ENCODE data around the genes CYP4A11, TAL1 and TRABD2B.

- RRBS, 2 experiments, result no CpG with 5 or more reads among the region's 6 CpGs
Measured at GRCh38 chr1:46940682-46941715, at the start of gene CYP4A11. CYP4A11 (minus strand) TSS chr1:46941476.

DNA sequence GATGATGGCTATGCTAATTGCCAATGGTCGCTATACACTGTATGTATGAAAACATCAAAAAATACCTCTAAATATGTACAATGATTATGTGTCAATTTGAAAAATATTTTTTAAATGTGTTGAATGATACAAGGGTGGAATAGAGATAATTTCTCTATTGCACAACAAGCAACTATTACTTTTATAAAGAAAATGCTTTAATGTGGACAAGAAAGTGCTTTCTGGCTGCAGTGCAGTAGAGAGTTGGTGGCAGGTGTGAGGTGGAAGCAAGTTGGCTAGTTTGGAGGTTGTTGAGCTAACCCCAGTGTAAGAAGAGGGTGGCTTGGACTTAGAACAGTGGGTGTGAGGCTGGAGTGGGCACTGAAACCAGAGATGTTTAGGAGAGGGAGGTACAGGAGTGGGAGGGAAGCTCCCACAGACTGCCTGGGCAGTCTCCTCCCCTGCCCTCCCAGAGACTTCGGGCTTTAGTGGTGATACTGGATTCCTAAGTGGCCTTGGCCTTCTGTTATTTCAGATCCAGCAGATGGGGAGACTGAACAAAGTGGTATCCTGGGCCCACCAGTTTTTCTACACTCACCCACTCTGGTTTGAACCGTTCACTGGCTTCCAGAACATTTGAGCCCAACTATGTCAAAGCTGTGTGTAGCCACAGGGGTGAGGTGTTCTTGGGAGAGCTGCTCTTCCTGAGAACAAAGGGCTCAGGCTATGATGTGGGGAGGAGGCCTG is 19.8 kb upstream of the CYP4A11 start:
- RRBS, 2 experiments, result no CpG with 5 or more reads among the region's 3 CpGs

DNA sequence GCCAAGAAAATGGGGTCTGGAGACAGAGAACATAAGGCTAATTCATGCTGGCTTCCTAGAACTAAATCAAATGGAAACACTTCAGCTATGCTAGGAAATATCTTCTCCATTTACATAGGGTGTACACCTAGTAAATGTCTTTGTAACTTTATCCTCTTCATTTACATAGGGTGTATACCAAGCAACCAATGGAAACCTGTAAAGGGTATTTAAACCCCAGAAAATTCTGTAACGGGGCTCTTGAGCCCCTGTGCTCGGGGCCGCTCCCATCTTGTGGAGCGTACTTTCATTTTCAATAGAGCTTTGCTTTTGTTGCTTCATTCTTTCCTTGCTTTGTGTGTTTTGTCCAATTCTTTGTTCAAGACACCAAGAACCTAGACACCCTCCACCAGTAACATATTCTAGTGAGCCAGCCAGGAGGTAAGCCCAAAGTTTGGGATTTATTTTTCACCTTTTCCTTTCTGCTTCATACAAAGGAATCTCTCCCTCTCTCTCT is 19.5 kb upstream of the CYP4X1 start:
- RRBS, 2 experiments, result no CpG with 5 or more reads among the region's 4 CpGs

GRCh38 chr1:47139051-47139320 is 1.7 kb downstream of the CYP4A22 start:
- RRBS, 2 experiments, result no CpG with 5 or more reads among the region's 2 CpGs

- RRBS, 2 experiments, result no CpG with 5 or more reads among the region's 8 CpGs
Measured at GRCh38 chr1:47181342-47181854, 8.4 kb downstream of the PDZK1IP1 start.

GRCh38 chr1:47231668-47232733 is at the start of gene TAL1:
TAL1 (minus strand) TSS chr1:47232225.
- RRBS, 2 experiments, result 51 to 58% methylated on average over 32 of the region's 87 CpGs

DNA sequence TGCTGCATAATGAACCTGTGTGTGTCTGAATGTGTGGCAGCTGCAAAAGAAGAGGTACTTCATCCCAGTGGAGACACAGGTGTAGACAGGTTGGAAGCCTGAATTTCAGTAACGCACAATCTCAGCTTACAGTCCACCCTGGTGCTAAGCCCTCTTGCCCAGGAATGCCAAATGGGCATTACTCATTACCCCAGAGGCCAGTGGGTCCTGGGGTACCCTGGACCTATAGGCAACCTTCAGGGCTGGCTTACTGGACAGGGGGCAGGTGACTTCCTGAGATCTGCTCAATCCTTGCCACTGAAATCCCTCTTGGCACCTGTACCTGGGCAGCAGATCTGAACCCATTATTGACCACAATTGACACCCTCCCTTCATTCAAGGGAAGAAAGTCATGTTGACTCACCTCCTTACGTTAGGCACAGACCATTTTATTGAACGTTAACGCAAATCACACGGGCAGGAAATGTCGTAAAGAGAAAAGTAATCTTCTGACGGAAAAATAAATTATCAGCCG is 120.6 kb downstream of the FOXD2 start:
- RRBS, 2 experiments, result no CpG with 5 or more reads among the region's 8 CpGs

- RRBS, 2 experiments, result no CpG with 5 or more reads among the region's 11 CpGs
Measured at GRCh38 chr1:47558880-47559323, 121.1 kb downstream of the FOXD2 start.

DNA sequence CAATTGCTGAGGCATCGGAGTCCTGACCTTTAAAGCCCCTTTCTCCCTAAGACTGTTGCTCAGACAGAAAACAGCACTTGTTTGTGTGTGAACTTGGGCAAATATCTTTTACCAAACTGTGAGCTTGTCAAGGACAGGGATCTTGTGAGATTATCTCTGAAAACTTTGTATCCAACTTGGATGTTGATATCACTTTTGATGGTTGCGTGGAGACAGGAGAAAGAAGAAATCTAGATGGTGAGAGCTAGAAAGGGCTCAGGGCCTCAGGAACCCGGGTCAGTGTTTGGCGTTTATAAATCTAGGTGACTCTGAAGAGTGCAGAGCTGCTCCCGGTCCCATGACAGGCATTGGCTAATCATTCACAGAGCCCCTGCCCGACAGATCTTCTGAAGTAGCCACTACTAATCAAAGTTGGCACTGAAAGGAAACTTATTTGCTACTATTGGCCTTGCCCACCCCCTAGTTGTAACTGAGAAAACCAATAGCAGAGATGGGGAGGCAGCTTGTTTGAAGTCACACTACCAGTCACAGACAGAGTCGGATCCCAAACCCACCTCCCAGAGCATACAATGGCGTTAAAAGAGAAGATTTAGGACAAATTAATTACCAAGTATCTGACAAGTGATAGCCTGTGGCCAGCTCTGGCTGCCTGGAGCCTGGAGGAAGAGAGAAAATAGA is 122.4 kb downstream of the FOXD2 start:
- RRBS, 2 experiments, result 0 to 9% methylated on average over 2 of the region's 8 CpGs

DNA sequence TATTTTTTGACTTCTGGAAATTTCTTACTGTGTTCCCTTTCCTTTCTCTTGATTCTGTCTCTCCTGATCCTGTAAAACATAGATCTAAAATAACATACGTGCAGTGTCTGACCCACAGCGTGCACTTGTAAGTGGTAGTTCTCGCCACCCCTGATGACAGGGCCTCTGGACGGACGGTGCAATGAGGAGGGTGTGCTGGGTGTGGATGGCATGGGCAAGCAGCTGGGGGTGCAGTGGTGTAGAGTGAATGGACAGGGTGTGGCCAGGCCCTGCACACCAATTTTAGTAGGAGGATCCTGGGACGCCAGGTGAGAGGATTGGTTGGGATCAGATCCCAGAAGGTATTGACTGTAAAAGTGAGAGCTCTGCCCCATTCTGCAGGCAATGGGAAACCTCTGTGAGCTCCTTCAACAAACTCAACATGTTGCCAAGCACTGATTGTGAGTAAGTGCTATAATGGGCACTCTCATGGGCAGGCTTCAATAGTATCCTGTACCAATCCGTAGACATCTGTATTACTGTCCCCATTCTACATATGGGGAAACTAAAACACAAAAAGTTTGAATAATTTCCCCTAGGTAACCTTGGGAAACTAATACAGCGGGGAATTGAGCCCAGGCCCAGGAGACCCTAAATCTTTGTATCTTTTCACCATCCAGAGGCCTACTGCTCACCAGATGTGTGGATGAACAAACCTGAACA is 264.4 kb downstream of the FOXD2 start:
- RRBS, 2 experiments, result no CpG with 5 or more reads among the region's 8 CpGs

DNA sequence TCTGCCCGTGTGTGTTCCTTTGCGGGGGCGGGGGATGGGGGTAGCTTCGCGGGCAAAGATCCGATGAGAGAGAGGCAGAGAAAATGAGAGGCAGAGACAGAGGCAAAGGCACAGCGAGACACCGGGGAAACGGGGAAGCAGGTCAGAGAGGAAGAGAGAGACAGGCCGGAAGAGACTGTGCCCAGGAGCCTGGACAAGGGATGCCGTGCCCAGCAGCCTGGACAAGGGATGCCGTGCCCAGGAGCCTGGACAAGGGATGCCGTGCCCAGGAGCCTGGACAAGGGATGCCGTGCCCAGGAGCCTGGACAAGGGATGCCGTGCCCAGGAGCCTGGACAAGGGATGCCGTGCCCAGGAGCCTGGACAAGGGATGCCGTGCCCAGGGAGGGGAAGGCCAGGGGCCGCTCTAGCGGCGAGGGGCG is 270.4 kb downstream of the FOXD2 start:
- RRBS, 2 experiments, result 61 to 70% methylated on average over 2 of the region's 21 CpGs

- RRBS, 2 experiments, result no CpG with 5 or more reads among the region's 5 CpGs
Measured at GRCh38 chr1:47726283-47726725, 270.9 kb downstream of the TRABD2B start.

DNA sequence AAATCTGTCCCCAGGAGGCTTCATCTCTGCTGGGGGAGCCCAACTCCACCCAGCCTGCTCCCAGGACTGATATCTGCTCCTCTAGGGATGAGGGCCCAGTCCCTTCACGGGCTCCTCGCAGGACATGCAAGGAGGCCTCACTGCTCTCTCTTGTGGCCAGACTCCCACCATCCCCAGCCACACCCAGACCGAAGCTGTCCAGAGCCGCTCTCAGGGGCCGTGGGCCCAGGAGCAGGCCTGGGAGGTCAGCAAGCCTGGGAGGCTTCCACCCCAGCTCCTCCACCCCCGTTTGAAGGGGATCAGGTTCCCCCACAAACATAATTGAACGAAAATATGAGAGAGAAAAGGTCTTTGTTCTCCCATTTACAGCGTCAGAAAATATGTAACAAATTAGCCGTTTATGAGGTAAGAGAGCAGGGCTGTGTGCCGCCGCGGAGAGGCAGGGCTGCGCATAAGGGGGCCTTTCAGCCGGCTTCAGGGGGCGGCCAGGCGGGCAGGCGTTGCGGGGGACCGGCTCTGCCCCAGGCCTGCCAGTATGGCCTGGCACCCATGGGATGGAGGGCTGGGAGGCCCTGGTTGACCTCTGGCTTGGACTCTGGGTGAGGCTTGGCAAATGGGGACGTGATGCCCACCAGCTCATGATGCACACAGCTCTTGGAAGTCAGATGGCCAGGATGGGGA is 179.4 kb downstream of the TRABD2B start:
- RRBS, 2 experiments, result 39 to 73% methylated on average over 6 of the region's 20 CpGs

GRCh38 chr1:47938278-47938861 is 58.8 kb downstream of the TRABD2B start:
- RRBS, 2 experiments, result no CpG with 5 or more reads among the region's 2 CpGs

DNA sequence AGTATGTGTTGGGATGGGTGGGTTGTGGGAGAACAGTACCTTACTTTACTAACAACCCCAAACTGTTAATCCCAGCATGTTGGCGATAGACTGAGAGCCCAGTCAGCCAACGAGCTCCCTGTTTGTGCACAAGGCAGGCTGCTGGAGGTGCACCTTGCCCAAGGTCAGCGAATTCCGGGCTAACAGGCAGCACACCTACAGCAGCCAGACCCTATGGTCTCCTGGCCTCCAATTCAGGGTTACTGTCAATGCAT is 1.5 kb downstream of the TRABD2B start:
- RRBS, 2 experiments, result no CpG with 5 or more reads among the region's 4 CpGs

DNA sequence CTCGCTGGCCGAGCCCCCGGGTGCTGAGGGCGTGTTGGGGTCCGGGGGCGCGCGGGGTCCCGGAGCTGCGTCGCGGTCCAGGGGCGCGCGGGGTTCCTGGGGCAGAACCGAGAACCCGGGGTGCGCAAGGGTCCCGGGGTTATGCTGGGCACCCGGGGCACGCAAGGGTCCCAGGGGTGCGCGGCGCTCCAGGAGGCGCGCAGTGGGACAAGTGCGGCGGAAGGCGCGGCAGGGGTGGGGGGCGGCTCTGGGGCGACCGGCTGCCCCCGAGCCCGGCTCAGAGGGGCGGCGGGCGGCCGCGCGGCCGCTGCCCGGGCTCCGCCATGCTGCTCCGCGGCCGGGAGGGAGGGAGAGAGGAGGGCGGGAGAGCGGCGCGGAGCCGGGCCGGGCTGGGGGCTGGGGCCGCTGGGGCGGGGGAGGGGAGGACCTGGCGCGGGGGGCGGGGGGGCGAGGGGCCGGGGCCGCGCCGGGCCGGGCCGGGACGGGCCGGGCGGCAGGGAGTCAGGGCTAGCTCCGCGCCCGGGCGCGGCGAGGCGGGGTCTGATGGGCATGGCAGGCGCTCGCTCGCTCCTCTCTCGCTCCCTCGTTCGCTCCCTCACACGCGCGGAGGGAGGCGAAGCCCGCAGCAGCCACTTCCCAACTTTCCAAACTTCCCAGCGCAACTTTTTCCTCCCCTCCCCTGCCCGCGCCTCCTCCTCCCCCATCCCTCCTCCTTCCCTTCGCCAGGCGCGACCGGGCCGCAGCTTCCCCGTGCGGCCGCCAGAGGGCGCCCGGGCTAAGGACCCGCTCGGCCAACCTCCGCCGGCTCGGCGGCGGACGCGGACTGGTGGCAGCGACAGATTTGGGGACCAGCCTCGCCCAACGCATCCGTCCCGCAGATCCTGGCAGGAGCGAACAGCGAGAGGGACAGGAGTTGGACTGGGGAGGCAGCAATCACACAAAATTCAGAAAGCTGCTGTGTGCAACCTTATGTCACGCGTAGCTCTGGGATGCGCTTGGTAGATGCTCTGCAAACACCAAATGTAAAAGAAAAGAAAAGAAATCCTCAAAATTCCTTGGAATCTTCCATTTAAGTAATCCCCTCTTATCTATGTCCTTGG is at the start of gene TRABD2B:
TSS of gene TRABD2B (minus strand) at position 356 of the 1,100 bp plus-strand sequence.
- RRBS, 2 experiments, result 1 to 5% methylated on average over 34 to 44 of the region's 118 CpGs

DNA sequence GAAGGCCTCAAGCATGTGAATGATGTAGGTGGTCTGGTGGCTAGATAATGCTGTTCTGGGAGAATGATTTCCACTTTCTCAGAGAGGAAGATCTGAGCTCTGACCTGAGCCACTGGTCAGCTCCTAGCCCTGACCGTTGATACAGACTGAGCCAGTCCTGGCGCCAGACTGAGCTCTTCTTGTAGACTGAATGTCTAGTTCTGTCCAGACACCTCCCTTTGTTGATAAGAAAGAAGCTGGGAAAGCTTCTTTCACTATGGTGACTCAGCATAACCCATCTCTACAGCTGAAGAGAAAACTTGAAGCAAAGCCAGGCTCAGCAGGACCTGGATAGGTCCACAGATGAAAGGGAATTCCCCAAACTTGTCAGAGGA is 9.8 kb upstream of the TRABD2B start:
- RRBS, 2 experiments, result no CpG with 5 or more reads among the region's 2 CpGs

GRCh38 chr1:48239308-48240032 is 17.0 kb downstream of the SLC5A9 start:
- RRBS, 2 experiments, result no CpG with 5 or more reads among the region's 8 CpGs

DNA sequence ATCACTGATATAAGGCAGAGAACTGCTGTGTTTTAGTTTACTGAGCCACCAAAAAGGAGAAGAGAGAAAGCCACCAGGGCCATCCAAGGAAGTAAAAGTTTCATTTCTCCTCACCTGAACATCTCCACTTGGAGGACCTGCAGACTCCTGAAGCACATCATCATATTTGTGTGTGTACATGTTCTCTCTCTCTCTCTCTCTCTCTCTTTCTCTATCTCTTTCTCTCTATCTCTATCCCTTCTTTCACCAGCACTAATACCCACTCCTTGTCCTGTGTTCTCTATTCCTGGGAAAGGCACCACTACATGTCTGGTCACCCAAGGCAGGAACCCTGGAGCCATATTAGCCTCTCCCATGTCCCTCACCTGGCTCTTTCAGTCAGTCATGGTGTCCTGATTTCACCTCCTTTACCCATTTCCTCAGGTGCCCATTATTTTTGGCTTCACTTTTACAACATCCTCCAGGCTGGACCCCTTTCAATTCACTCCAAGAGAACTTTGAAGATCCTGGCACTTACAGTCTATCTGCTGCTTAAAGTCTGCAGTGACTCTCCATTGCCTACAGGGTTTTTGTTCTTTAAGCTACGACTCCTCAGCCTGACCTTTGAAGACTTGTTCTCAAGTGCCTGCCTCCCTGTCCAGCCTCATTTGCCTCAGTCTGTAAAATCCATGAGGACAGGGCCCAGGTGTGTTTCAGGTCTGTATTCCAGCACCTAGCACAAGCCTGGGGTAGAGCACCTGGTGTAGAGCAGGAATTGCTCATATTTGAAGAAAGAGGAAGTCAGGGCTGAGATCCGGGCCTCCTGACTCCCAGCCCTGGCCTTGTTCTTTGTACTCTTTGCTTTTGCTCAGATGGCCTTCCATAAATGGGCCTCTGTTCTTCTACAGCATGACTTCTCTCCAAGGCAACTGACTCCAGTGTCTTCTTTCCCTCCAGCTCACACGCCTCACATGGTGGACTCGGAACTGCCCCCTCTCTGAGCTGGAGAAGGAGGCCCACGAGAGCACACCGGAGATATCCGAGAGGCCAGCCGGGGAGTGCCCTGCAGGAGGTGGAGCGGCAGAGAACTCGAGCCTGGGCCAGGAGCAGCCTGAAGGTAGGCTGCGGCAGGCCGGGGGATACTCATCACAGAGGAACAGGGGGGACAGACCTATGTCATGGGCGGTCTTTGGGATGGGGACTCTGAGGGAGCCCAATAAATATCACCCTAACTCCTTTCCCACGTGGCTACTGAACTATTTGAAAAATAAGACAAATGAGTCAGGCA is 19.4 kb downstream of the SLC5A9 start:
- RRBS, 2 experiments, result 63 to 80% methylated on average over 4 of the region's 14 CpGs